Parietal lobe (tissue), 2 donors: ENCODE results near the genes POLR1F and TMEM196.

DNA sequence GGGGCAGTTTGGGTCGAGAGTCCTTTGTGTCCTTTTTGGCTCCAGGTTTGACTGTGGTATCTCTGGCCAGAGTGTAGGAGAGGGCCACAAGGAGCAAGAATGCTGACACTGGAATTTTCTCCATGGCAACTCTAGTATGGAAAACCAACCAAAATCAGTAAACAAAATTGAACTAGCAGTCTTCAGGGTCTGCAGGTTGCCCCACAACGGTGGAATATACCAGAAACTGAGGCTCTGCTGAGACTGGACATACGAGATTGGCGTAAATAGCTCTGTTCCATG, 3.2 kb downstream of the AGR2 start:
- RAMPAGE, long total RNA: no peak

DNA sequence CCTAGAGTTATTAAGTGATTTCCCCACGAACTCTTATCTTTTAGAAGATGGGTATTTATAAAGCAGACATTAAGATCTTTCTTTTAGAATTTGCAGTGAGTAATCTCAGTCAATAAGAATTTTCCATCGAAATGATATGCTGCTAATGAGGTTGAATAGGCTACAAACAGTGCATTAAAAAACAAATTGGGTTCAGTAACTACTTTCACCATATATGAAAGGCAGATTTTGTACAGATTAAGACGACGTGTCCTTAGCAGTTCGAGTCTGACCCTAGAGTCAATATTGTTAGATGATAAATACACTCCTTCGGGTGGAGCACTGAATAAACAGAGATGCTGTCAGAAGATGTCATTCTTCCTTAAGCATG, 5.7 kb upstream of the AGR2 start:
- RAMPAGE, long total RNA: no peak

DNA sequence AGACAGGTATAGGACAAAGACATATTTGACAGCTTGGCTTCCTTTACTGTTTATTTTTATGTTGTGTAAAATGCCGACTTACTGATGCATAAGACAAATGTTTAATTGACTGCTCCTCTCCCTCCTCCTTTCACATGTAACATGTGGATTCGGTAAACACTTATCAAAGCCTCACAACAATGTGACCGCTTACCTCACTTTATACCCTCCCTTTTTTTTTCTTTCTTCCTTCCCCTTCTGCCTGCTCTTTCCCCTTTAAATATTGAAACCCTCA, 48.1 kb upstream of the AGR3 start:
- RAMPAGE, long total RNA: no peak

DNA sequence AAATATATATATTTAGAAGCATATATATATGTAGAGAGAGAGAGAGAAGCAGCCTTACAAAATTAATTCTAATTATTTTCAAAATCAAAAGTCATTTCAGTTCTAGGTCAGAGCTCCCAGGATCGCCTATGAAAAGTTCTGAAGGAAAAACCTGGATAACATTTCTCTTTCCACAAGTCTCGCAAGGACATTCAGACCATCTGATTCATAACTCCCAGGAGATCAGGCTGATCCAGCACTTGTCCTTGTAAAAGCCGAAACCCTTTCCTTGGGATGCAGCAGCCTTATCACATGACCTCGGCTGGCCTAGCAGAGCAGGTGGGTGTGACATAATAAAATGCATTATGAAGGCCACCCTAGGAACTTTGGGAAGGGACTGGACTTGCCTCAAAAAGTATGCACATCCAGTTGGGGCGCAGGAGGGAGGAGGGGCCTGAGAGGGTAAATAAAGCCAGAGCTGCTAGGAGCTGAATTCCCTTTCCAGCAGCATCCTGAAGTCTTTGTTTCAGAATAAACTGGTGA, 260.9 kb downstream of the SNX13 start:
- RAMPAGE, long total RNA: no peak

GRCh38 chr7:17921038-17921876, 19.0 kb downstream of the SNX13 start:
- RAMPAGE, long total RNA: no peak

- RAMPAGE, long total RNA: no peak
Measured at GRCh38 chr7:17939051-17939600, 1.2 kb downstream of the SNX13 start.

GRCh38 chr7:18086060-18086419, 58.4 kb upstream of the PRPS1L1 start:
- RAMPAGE, long total RNA: no peak

GRCh38 chr7:18289726-18290743, 205.5 kb upstream of the HDAC9 start:
- RAMPAGE, long total RNA: no peak

DNA sequence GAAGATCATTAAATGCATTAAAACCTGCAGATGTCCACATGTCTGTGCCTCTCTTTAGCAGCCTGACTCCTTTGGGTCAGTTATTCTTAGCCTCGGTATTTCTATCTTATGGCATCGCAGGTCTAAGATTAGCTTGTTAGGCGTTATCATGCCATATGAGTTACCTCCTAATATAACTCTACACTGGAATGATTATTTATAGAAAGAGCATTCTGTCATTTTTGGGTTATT, 10.2 kb downstream of the HDAC9 start:
- RAMPAGE, long total RNA: no peak

GRCh38 chr7:18530454-18531063, 35.0 kb downstream of the HDAC9 start:
- RAMPAGE, long total RNA: no peak

DNA sequence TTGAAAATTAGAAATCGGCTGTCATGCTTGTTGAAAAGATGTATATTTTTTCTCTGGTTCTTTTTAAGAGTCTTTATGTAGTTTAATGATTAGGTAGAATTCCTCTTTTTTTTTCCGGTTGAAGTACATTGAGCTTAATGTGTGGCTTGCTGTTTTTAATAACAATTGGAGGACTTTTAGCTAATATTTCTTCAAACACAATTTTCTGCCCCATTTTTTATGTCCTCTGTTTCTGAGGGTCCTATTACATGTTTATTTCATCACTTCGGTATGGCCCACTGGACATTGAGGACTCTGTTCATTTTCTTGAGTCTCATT, 304.9 kb downstream of the TWIST1 start:
- RAMPAGE, long total RNA: no peak

DNA sequence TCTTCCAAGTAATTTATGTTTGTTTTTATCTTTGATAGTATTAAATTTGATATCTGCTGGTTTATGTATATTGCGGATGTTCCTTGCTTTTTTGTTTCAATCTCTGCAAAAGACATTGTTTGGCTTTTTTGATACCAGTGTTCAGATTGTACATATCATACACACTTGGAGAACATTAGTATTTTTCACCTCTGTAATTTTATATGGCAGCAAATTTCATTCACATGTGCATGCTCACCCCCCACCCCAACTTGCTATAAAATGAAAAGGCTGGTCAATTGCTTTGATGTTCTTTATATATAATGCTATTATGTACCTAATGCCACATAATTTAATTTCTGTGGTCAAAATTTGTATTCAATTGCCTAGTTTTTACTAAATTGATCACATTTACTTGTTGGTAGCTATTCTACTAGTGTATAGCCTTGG, 303.1 kb downstream of the TWIST1 start:
- RAMPAGE, long total RNA: no peak

GRCh38 chr7:19708242-19709442, at the start of gene POLR1F:
Gene POLR1F (minus strand): TSS chr7:19709037.
- RAMPAGE, long total RNA: start-site peak on the minus strand at chr7:19709023-19709042, 431 and 94 reads in 2 replicates

- RAMPAGE, long total RNA: no peak
Measured at GRCh38 chr7:19772270-19772784, 1.1 kb downstream of the TMEM196 start.

DNA sequence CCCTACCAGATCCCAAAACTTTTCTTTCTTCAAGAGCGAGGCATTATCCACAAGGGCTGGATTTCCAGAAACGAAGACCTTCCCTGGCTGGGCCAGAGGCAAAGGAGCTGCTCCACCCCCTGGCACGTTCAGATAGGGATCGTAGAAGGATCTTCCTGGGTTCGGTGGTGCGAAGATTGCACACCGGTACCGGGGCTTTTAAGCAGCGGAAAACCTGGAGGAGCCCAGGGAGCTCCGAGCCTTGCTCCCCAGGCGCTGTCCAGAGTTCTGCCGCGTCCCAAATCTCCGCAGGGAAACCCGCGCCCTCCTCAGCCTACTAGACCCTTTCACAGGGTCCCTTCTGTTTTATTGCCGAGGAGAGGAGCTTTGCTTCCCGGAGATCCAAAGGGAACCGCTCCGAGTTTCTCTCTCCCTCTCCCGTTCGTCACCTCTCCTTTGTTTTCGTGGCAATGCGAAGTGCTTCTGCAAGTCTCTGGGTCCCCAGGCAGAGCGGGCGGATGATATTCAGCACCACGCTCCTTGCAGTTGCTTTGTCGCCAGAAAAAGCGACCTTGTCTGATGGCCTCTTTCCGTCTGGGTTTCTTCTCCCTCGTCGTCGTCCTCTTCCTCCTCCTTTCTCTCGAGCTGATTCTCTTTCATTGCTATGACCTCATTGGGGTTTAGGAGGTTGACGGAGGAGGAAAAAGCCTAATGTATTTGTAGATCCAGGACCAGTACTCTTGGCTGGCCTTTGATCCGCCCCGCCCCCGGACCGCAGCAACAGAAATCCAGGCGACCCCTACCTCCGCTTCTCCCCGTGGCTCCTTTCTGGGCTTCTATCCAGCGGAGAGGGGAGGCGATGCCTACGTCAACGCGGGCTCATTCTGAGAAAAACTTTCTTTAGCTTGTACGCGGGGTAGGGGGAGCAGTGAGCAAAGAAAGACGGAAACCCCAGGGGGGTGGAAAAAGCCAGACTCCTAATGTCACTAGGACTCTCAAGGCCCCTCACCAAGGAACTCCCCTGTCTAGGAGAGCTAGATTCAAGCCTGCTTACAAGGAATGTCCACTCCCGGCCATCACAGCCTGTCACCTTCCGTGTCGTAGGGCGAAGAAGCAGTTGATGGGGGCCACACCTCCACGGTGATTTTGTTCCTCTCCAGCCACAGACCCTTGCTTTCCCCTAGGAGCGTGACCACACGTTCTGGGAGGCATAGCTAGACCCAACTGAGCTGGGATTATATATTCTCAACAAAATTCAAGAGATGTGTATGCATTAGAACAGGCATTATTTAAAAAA, at the start of gene TMEM196:
Gene TMEM196, minus strand, starts transcription at position 833 of the 1,276 bp plus-strand sequence.
- RAMPAGE, long total RNA: no peak

GRCh38 chr7:20140230-20140912, 76.8 kb downstream of the MACC1 start:
- RAMPAGE, long total RNA: no peak

DNA sequence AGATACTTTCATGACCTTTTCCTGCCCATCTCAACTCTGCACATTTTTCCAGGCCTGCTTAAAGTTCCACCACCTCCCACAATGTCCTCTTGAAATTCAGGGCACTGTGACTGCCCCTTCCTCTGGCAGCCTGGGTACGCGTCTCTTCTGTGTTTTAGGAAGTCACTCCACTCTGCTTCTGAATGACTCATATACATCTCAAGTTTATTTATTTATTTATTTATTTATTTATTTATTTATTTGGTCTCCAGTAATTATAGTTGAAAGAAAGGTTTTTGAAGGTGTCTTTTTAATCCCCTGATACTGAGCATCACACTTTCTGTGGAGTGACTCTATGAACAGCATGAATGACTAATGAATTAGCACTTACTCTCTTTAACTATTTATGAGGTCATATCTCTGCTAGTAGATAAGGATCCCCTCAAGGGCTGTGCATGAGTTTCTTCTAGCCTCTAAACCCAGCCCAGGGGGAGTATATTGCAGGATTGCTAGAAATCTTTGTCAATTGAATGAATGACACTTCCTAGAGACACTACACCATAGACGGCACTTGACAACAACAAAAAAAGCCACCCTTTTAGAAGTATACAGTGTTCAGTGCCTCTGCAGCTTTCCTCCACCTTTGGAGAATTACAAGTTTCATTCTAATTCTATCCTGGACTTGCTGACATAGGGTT, 2.2 kb downstream of the MACC1 start:
- RAMPAGE, long total RNA: no peak

GRCh38 chr7:20304118-20304824, 26.4 kb upstream of the ITGB8 start:
- RAMPAGE, long total RNA: no peak

DNA sequence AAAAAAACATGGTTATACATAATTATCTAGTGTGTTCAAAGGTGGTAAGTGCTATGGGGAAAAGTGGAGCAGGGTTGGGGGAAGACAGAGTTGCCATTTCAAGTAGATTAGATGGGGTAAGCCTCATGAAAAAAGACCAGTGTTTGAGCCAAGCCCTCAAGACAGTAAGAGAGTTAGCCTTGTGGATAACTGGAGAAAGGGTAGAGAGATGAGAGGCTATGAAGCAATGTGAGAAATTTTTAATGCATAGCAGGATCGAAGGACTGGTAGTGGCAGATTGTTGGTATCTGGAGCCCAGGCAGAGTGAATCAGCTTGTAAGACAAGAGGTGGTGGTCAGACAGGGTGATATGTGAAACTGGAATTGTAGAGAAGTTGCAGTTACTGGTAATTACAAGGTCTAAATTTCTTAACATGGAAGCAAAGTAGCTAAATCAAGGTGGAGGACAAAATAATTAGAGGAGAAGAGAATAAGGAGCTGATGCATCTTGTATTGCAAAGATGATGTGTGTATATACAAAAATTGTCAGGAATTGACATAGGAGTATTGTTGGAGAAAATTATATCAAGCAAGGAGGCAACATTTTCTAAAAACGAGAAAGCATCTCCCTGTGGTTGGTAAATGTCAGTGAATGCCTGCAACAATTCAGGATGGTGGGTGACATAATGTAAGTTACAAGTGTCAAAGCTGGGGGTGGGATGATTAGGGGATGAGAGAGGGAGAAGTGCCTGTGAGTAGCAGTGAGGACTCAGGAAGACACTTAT, 14.9 kb downstream of the ITGB8 start:
- RAMPAGE, long total RNA: no peak

DNA sequence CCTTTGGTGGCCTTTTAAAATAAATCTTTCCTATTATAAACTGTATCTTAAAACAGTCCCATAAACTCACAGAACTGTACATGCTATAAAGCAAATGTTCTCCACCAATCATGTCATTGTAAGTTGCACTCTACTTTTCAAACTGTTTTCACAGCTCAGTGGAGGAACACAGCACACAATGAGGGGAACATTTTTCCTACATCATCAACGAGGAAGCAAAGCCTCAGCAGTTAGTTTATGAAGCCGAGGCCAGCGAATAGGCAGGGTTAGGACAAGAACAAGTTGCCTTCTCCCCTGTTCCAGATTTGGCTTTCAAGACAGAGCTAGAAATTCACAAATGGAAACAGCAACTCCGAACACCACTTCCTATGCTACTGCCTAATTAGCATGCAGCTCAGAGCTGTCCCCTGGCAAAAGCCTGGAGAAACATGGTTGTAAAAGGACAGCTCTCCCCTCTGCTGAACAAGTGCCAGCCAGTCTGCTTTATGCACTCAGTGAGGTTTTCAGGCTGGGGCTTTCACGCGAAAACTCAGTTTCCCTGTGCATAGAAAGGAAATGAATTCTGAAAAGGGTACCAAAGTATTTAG, 19.8 kb downstream of the ITGB8 start:
- RAMPAGE, long total RNA: no peak